Measurements from ENCODE around the gene ZNF280A.

DNA sequence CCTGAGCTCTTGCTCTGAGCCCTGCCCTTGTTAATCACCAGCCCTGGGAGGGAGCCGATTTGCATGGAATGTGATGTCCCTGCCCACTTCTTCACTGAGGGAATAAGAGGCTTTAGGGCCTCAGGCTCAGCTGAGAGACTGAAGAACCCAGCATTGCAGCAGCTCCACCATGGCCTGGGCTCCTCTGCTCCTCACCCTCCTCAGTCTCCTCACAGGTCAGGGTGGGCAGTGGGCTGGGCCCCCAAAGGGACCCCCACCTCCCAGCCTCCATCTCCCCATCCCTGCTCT is 98.4 kb downstream of the VPREB1 start:
- PRO-cap, result no peak

DNA sequence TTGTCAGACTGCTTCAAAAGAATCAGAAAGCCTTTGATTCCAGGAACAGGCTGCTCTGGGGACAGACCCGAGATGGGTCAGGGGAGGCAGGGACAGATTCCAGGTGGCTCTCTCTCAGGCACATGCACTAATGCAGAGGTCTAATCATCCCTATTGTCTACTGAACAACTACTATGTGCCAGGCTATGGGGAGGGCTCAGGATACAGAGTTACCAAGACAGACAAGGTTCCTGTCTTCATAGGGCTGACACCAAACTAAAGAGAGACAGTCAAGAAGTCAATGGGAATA is 103.7 kb downstream of the VPREB1 start:
- PRO-cap, result no peak

- PRO-cap, result no peak
Observed at GRCh38 chr22:22375541-22376199, 131.1 kb downstream of the VPREB1 start.

GRCh38 chr22:22506267-22507410 is 1.9 kb downstream of the ZNF280B start:
- PRO-cap, result no peak

DNA sequence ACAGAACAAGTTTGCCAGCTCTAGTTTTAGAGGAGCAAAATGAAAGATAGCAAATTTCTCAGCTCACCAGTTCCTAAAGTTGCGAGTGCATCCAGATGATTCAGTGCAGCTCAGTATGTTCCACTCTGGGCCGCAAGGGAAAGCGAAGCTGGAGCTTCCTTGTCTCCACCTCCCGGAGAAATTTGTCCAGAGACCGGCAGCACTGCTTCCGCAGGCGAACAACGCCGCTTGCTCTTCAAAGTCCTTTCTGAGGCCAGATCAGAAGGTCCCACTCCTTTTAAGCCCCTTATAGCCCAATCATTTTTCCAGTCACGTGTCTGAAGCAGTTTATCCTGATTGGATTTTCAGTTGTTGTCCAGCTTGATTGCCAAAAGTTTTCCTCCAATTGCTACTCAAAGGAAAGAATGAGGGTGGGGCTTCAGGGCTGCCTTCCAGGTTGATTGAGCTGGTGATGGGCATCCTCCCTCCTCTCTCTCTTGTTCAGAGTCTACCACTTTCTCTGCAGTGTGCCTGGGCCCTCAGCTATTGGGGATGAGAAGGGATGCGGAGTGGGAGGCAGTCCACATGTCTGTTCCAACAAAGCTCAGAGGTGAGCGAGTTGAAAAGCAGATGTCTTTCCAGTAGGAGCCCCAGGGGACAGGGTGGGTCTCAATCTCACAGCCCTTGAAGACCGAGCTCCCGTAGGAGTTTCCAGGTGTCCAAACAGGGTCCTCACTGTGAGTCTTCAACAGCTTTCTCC is at the start of gene ZNF280A:
ZNF280A (minus strand) TSS at position 249 of the 739 bp plus-strand sequence.
- PRO-cap, result no peak

GRCh38 chr22:22547579-22548132 is 11.4 kb downstream of the PRAME start:
- PRO-cap, result no peak

- PRO-cap, result no peak
Observed at GRCh38 chr22:22557370-22558014, 1.6 kb downstream of the PRAME start.

DNA sequence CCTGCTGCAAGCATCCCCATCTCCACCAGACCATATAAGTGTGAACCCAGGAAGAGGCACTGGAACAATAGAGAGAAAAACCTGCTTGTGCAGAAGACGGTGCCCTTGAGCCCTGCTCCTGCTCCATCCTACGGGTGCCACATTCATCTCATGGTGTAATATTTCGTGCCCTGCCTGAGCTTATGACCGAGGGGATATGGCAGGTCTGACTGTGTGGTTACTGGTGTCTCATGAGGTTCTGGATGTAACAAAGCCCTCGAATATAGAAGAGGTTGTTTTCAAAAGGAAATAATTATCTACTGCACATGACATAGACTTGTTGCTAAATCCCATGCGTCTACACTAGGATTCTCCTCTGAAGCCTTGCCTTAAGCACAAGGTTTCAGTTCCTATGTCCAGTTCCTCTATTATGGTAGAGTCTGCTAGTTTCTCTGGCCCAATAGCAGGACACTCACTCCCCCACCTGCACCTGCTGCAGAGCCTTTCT is 70.4 kb downstream of the GGTLC2 start:
- PRO-cap, result no peak

DNA sequence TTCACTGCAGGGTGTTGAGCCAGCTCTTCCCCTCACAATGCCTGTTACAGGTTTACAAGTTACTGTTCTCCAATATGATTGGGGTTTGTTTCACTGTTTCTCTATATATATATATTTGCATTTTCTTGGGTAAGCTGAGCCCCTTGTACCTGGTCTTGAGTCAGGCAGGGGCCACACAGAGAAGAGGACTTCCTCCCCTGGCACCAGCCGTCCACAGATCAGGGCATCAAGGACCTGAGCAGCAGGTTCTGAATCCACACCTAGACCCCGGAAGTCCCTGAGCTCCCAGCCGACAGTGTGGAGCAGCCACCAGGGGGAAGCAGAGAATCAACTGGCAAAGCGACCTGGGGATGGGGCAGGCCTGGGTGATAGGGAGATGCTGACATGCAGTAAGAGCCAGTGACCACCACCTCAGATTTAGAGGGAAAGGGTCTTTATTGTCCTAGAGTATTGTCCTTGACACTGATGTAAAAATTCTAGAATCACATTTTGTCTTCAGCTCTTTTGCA is 109.1 kb downstream of the GGTLC2 start:
- PRO-cap, result no peak

DNA sequence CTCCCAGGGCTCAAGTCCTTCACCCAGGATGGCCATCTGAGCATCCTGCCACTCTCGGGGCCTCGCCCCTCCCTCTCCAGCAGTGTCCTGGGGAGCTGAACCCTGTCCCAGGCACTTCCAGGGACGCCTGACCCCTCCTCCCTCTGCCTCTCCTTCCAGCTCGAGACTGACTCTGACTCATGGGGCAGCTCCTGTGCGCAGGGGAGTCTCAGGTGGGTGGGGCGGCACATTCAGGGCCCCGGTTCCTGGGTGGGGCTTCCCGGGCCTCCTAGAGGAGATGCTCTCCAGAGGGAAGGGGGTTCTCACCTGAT is 77.1 kb upstream of the IGLL5 start:
- PRO-cap, result no peak

DNA sequence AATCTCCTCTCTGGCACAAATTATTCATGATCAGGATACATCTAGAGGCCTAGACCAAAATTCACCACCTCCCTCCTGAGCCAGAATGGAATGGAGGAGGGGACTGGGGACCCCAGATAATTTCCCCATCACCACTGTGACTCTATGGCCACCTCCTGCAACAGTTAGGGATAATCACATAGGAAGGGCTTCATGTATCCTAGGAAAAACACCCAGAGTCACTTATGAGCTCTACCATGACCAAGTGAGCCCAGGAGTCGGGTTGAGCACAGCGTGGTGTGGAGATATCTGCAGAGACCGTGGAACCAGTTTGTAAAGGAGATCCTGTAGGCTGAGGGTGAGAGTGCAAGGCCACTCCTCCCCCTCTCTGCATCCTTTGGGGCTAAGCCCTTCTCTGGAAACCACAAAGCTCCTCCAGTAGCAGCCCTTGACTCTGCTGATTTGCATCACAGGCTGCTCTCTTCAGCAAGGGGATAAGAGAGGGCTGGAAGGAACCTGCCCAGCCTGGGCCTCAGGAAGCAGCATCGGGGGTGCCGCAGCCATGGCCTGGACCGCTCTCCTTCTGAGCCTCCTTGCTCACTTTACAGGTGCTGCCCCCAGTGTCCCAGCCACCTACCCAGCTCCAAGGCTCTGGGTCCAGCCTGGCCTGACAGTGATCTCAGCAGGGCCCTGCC is 68.9 kb upstream of the IGLL5 start:
- PRO-cap, result no peak

GRCh38 chr22:22889976-22890503 is 2.4 kb downstream of the IGLL5 start:
- PRO-cap, result no peak

- PRO-cap, result no peak
Observed at GRCh38 chr22:22900734-22901492, 13.3 kb downstream of the IGLL5 start.

DNA sequence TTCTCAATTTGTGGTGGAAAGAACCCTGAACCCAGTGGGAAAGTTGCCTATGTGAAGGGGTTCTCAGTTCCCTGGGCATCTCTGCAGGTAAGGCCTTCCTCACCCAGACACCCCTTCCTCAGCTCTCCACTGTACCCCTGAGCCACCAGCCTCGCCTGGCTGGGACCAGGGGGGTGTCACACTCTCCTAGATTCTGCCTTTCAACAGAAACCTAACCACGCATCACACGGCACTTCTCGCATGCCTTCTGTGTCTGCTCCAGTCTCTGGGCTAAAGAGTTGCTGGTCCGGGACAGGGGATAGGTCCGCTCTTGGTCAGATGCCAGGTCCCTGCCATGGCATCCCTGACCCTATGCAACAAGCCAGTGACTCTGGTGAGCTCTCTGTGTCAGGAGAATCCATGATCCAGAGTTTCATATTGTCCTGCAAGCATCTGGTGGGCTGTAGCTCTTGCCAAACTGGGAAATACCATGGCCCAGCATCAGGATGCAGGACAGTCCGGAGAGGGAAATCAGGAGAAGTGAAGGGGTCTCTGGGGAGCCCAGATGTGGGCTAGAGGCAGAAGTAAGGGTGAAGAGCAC is 14.0 kb downstream of the IGLL5 start:
- PRO-cap, result no peak

DNA sequence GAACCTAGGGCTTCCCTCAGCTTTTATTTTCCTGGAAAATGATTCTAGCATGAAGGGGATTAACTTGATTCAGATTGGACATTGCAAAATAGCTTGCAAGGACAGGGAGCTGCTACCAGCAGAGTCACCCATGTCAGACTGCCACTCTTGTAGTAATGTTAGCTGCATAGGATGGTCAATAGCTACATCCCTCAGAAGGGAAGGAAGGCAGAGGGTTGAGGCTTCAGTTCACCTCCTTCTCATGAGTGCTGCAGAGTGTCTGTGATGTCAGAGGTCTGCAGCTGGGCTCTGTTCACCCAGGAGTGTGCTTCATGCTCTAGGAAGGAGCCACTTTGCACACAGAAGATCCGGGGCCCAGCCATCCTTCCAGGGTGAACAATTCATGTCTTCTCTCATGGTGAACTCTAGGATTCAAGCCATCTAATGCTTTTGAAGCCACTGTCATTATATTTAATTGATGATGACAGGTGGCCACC is 16.0 kb downstream of the IGLL5 start:
- PRO-cap, result no peak

- PRO-cap, result no peak
Observed at GRCh38 chr22:23067789-23068049, 2.6 kb upstream of the GNAZ start.

- PRO-cap, result no peak
Observed at GRCh38 chr22:23216348-23217306, 36.3 kb downstream of the BCR start.

DNA sequence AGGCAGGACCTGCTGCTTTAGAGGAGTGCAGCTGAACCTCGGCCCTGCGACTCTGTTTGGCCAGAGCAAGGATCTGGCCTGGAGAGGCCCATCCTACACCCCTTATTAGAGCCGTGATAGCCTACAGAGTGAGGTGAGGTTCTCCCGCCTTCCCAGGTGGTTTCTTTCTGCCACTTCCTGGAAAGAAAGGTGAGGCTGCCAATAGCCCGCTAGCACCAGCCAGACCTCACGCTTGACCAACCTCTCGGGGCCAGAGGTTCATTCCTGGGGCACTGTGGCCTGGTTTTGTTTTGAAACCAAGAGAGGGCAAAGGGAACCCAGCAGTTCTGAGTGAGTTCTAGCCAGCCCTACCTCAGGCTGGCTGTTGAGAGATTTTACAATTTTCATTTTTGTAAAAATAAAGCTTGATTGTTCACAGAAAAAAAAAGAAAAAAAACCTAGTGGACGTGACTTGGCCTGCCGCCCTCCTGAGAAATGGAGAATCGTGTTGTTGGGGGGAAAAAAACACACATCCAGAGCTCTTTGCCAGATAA is 84.3 kb downstream of the BCR start:
- PRO-cap, result no peak

- PRO-cap, result no peak
Observed at GRCh38 chr22:23285618-23286074, 105.3 kb downstream of the BCR start.

DNA sequence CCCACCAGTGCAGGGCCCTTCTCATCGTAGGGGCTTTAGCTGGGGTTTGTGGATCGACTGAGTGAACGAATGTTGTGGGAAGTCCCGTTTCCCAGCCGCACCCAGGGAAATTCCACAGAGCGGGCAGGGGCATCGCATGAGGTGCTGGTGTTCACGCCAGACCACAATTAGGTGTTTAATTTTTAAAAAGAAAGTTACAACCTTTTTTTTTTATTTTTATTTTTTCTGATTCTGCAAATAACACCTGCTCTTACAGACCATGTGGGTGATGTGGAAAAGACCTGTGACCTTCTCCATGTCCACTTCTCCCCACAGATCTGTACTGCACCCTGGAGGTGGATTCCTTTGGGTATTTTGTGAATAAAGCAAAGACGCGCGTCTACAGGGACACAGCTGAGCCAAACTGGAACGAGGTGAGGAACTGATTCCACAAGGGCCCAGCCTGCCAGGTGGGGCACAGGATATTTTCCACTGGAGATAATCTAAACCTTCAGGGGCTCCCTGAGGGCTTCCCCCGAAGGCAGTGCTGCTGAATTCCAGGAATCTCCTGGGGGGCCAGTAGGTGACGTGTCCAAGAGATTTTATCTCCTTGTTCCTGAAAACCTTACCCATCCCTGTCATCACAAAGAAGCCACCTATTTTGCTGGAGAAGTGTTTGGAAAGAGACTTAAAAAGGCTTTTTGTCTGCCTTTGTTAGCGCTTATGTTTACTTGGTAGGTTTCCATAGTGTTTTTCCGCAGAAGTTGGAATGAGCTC is 112.1 kb downstream of the BCR start:
- PRO-cap, result no peak

Measured in mesenteric fat pad (tissue), 1 donor.